ENCODE data around the genes ENPP4, ANKRD66, MEP1A, TNFRSF21, TFAP2B and PKHD1.

GRCh38 chr6:45986856-45987378 lies 28.7 kb downstream of the CLIC5 start:
- RAMPAGE, long total RNA: no peak

DNA sequence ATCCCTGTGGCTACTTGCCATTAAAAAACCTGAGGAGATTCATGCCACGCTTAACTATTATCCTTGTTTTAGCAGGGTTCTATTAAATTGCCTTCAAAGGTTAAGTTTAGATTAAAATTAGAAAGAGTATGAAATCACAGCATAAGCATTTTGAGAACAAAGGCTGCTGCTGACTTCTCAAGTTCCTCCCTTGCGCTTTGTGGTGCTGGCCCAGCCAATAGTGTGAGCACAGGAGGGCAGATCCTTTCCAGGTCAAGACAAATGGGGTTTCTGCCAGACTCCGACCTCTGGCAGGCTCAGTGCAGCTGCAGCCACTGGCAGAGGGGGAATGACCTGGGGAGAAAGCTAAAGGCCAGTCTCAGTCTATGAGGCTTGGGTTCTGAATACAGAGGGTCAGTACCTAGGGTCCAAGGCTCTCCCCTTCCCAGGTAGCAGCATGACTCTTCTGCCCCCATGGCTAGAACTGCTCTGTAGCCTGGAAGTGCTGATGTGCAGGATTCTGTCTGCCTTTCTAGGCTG lies 27.0 kb downstream of the CLIC5 start:
- RAMPAGE, long total RNA: no peak
- RRBS: no CpG with 5 or more reads among the region's 3 CpGs

DNA sequence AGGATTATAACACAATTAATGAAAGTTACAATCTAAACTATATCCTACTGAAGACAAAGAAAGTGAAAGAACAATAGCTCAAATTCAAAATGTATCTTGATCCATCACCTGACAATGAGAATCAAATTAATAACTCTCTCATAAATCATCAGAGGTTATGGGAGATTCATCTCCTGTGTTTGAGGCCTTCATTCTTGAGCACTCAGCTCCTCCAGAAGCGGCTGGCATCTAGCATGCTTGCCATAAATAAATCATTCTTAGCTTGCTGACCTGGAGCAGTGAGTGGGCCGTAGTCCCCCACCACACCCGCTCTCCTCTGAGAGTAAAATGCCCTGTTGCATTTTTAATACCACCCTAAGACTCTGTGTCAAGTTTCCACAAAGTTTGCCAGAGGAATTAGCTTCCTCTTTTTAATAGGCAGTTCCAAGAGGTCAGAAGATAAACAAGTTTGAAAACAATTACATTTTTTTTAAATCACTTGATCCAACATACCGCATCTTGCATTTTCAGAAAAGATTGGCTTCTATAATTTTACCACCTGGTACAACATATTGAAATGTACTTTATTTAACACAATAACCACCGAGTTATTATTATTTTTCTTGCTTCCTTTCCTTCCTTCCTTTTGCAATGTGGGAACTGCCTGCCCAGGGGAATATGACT lies 29.2 kb upstream of the CLIC5 start:
- RAMPAGE, long total RNA: no peak
- RRBS: no CpG with 5 or more reads among the region's 5 CpGs

DNA sequence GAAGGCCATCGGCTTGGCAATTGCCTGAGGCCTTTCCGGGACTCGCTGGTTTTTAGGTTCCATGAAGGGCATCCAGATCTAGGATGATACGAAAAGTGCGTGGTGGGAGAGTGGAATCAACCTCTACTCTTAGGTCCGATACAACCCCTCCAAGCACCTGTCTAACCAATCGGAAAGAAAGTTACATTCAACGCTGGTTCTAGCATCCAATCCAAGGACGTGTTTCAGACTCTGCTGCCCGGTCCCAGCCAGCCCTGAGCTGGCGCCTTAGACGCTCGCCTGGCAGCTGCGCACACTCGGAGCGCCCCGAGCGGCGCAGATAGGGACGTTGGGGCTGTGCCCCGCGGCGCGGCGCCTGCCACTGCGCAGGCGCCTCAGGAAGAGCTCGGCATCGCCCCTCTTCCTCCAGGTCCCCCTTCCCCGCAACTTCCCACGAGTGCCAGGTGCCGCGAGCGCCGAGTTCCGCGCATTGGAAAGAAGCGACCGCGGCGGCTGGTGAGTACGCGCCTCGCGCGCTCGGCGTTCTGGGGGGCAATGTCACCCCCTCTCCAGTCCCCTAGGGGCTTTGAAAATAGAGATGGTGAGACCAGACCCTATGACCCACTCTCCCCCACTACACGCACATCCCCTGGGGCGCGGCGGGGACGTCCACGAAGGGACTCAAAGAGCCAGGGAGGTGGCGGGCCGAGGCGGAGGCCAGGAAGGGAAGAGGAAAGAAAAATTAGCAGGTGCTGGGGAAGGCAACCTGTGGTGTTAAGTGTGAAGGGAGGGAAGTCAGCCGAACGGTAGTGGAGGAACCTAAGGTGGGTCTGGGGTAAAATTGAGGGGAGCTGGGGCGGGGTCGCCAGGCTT lies at the start of gene ENPP4:
TSS of gene ENPP4 (plus strand) at position 295 of the 852 bp plus-strand sequence.
- RAMPAGE, long total RNA: start-site peak on the plus strand centred at position 412 of the sequence, 136 bp wide, 26 and 54 reads in 2 replicates
- RRBS: 0% methylated on average over 2 of the region's 61 CpGs

GRCh38 chr6:46502282-46503300 lies 11.3 kb upstream of the RCAN2 start:
- RAMPAGE, long total RNA: no peak
- RRBS: no CpG with 5 or more reads among the region's 2 CpGs

- RAMPAGE, long total RNA: no peak
- RRBS: no CpG with 5 or more reads among the region's 2 CpGs
Observed at GRCh38 chr6:46746608-46747055, at the start of gene ANKRD66. TSS of gene ANKRD66 (plus strand) at chr6:46746933.

DNA sequence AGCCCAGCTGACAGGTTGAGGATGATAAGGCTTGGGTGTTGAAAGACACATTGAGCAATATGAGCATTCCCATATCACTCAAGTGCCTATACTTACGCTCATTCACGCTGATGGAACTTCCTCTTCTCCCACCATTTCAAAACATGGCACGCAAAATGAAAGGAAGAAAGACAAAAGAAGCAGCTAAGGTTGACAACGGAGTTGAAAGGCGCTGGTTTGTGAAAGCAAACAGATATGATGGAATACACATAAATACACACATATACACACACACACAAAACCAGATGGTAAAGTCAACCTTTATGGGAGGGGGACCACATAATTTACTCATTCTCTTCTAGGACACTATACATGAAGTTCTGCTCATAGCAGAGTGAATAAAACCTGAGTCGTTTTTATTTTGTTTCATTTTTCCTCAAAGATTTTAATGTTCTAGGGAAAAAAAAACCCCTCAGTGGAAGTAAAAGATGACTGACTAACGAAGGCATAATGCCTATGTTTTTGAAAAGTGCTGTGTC lies 22.0 kb upstream of the MEP1A start:
- RAMPAGE, long total RNA: no peak
- RRBS: no CpG with 5 or more reads among the region's 7 CpGs

- RAMPAGE, long total RNA: no peak
- RRBS: no CpG with 5 or more reads among the region's 8 CpGs
Observed at GRCh38 chr6:46793193-46793653, at the start of gene MEP1A. TSS of gene MEP1A (plus strand) at chr6:46793389.

- RAMPAGE, long total RNA: no peak
- RRBS: no CpG with 5 or more reads among the region's 9 CpGs
Observed at GRCh38 chr6:46954566-46955333, 33.0 kb upstream of the ADGRF5 start.

DNA sequence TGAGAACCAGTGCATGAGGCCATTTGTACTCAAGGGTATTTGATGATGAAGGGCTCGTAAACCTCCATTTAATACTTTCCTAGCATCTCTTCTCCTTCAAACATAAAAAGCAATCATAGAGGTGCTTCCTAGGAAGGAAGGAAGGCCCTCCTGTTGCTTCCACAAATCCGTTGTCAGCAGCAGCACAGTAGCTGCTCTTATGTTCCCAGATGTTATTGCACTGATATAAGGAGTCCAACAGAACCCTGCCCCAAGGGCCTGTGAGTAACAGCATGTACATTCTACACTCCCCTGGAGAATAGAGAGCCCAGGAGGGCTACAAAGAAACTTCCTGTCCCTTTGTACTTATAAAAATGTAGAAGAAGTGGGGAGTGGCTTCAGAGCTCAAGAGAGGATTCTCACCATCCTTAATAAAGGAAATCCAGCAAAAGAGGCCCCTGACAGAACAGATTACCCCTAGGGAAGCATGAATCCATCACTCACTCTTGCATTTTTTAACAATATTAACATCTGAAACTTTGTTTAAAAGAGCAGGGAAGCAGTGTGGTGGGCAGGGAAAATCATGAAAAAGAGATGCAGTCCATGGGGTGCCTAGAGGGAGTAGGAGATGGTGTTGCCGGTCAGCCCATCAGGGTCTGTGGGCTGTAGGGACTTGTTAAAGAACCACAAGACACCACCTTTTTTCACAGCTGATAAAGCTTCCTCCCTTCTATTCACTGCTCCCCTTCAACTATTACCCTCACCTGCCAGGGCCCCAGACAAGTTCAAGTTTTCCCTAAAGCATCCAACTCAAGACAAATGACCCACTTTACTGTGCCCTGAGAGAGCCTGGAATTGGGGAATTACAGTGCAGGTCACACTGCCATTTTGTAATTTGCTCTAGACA lies 104.5 kb upstream of the ADGRF1 start:
- RAMPAGE, long total RNA: no peak
- RRBS: no CpG with 5 or more reads among the region's 3 CpGs

DNA sequence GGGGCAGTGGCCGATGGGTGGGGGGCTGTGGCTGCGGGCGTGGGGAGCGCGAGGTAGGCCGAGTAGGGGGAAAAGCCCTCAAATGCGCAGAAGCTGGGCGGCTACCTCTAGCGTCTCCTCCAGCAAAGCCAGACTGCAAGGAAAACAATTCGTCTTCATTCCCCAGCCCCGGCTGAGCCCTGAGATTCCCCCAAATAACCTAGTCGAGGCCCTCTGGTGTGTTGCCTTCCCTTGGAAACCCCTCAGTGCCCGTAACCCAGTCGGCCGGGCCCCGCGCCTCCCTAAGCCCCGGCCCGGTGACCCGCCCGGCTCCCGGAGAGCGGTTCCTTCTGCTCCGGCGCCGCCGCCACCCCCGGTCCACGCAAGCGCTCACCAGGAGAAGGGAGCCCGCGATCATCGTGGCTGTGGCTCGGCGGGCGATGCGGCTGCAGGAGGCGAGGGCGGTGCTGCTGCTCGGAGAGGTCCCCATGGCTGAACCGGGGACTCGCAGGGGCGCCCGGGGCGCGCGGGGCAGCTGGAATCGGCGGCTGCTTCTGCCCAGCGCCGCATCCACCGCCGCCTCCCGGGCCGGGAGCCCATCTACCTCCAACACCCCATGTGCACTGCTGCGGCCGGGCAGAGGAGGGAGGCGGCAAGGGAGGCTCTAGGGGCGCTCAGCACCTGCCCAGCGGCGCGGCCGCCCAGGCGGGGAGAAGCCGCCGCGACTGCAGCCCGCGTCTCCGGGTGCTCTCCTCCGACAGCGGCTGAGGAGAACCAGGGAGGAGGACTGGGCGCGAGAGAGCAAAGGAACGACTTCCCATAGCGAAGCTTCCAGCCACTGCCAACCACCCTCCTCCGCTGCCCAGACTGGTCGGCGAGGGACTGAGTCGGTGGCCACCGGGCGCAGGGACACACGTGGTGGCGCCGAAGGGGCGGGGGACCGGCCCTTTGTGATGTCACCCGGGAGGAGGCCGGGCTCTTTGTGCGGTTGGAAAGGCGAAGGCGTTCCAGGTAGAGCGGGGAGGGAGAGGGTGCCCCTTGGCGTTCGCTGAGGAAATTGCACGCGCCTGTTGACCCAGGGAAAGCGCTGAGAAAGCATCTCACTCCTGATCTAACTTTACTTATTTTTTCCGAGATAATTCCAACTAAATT lies at the start of gene TNFRSF21:
TSS of gene TNFRSF21 (minus strand) at position 863 of the 1,131 bp plus-strand sequence.
- RAMPAGE, long total RNA: no peak
- RRBS: under 1% methylated on average over 22 of the region's 99 CpGs

- RAMPAGE, long total RNA: no peak
- RRBS: no CpG with 5 or more reads among the region's 3 CpGs
Observed at GRCh38 chr6:47592489-47593307, 105.7 kb upstream of the ADGRF4 start.

GRCh38 chr6:48357268-48357601 lies 246.2 kb upstream of the PTCHD4 start:
- RAMPAGE, long total RNA: no peak
- RRBS: no CpG with 5 or more reads among the region's 1 CpG

DNA sequence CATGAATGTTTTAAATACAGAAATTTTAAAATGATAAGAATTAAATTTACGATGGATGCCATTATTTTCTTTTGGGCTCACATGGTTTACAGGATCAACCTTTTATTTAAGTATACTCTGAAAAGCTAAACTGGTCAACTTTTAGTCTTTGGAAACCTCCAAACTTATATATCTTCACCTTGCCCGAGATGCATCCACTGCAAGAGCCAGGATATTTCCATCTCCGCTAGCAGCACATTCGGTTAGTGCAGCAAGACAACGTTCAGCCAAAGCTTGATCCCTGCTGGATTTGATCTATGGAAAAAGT lies 18.6 kb downstream of the MMUT start:
- RAMPAGE, long total RNA: no peak
- RRBS: no CpG with 5 or more reads among the region's 5 CpGs

DNA sequence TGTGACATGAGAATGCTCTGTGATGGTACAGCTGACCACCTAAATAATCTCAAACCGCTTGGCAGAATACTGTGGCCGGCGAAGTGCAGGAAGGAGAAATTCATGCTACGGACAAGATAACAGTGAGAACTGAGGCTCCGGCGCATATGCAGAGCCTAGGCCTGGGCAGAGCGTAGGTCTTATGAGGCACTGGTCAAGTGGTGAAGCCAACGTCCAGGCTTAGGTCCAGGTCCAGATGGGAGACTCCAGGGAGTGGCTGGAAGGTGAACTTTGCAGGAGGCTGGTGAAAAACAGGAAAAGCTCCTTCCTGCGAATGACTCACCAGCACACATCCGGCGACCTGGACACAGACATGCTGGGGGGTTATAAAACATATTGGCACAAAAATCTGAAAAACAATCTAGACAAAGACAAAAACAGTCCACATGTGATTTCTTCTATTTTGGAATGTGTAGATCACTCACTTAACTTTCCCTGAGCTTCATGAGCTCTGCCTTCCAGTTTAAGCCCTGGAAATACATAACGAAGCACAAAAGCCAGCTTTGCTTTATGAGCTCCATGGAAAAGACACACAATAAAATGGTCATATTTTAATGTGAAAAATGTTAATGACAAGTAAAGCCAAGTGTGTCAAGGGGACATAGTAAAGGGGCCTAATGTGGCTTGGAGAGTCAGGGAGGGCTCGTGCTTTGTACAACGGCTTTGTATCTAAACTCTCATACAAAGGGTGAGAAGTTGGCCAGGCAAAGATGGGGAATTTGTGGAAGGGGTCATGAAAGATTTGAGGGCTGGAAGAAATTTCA lies 15.5 kb downstream of the C6orf141 start:
- RAMPAGE, long total RNA: no peak
- RRBS: no CpG with 5 or more reads among the region's 14 CpGs

- RAMPAGE, long total RNA: no peak
- RRBS: no CpG with 5 or more reads among the region's 9 CpGs
Observed at GRCh38 chr6:50818300-50819007, at the start of gene TFAP2B. TSS of gene TFAP2B (plus strand) at chr6:50818871.

- RAMPAGE, long total RNA: no peak
- RRBS: no CpG with 5 or more reads among the region's 21 CpGs
Observed at GRCh38 chr6:50821315-50822109, 2.8 kb downstream of the TFAP2B start.

GRCh38 chr6:50843824-50844398 lies 25.2 kb downstream of the TFAP2B start:
- RAMPAGE, long total RNA: no peak
- RRBS: 2% methylated on average over 6 of the region's 22 CpGs

DNA sequence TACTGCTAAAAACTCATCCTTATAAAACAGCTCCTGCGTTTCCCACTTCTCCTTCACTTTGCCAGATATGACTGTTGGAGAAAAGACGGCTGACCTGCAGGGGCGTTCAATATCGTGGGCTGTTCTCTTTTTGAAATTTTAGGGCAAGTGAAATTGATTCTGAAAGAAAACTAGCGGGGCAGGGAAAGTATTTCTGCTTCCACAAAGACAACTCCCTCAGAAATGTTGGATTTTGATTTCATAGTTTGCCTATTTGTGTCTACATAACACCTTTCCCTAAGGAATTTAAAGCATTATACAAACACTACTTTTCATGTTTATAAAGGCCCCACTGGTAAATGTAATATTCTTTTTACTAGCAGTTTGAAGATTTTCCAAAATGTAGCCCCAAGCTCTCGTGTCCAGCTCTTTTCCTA lies 206.9 kb downstream of the TFAP2B start:
- RAMPAGE, long total RNA: no peak
- RRBS: no CpG with 5 or more reads among the region's 6 CpGs

DNA sequence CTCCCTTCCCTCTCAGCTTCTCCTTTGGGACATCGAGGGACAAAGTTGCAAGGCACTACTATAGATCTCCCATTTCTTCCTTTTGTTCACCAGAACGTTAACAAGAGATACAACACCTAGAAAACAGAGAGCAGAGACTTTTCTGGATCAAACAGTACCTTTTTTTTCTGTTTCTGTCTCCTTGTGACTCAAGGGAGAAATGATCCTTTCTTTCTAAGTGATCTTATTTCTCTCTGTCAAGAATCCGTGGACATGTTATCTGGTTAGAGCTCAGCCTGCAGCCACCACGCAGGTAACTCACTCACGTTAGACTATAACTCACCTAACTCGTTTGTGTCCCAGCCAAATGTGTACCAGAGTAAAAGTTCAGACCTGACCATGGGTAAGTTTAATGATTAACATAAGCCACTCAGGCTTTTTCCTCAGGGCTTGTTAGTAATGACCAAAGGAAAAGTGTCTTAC lies at the start of gene PKHD1:
TSS of gene PKHD1 (minus strand) at position 338 of the 462 bp plus-strand sequence.
- RAMPAGE, long total RNA: start-site peak on the minus strand centred at position 339 of the sequence, 33 bp wide, 22 and 33 reads in 2 replicates
- RRBS: no CpG with 5 or more reads among the region's 6 CpGs

Measured in kidney epithelial cell (primary cell).